Pericardium (tissue), 1 donor: Measurements from ENCODE around the gene ERICH6B.

GRCh38 chr13:43921265-43921685 lies 41.6 kb downstream of the LACC1 start:
- RRBS, result no CpG with 5 or more reads among the region's 1 CpG

DNA sequence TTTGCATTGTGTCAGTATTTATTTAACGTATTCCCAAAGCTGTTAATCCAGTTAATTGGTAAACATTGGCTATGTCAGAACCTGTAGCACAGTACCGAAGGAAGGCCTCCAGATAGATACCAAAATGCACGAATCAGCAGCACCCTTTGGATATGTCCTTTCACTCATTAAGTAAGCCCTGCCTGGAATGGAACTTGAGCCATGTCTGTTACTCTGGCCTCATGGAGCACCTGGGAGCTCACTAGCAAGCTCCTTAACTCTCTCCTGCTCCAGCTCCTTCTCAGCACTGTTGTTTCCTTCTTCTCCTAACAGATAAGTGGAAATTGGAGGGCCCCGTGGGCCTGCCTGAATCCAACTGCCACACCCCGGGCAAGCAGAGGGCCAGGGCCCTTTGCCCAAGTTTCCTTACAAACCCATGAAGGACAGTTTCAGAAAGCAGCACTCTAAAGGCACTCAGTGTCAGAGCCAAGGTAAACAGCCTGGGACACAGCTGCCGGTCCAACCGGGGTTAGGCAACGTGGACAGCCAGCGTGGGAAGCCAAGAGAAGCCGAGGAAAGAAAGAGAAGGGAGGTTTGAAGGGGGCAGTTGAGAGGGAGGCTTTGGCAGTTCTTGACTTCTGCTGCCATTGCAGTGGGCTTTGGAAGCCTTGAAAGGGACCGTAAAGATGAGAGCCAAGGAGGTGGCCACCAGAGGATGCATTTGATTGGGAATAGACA lies 57.7 kb upstream of the SMIM2 start:
- RRBS, result no CpG with 5 or more reads among the region's 11 CpGs

DNA sequence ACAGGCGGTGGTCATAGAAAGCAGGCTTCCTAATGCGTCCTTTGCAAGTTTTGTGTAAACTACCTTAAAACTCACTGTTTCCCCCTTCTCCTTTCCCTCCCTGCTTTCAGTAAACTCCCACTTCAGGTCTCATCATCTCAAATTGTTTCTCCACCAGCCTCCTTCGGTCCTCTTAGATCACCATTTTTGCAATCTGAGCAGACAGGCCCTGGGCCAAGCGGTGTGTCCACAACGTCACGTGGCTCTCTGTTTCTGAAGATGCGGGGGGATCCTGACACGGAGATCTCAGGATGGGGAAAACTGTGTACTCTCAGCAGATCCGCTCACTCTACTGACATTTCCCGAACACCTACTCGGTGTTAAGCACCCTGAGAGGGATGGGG lies 38.7 kb downstream of the SERP2 start:
- RRBS, result no CpG with 5 or more reads among the region's 11 CpGs

DNA sequence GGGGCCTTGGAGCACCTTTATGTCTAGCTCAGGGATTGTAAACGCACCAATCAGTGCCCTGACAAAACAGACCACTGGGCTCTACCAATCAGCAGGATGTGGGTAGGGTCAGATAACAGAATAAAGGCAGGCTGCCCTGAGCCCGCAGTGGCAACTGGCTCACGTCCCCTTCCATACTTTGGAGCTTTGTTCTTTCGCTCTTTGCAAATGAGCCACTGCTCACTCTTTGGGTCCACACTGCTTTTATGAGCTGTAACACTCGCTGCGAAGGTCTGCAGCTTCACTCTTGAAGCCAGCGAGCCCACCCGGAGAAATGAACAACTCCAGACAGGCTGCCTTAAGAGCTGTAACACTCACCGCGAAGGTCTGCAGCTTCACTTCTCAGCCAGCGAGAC lies 40.6 kb downstream of the SERP2 start:
- RRBS, result no CpG with 5 or more reads among the region's 11 CpGs

DNA sequence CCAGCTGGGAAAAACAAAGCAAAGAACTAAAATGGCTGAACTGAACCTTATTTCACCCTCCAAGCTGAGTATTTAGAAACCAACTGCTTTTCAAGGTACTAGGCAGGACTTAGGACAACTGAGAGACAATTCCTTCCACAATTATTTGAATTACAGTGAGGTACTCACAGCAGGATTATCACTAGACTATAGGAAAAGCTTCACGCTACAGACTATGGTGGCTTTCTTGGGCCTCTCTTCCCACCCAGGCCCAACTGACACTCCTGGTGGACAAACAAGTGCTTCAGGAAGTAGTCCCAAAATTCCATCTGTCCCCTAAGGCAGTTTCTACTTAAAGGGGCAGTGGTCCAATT lies 100.4 kb downstream of the SERP2 start:
- RRBS, result no CpG with 5 or more reads among the region's 1 CpG

- RRBS, result no CpG with 5 or more reads among the region's 10 CpGs
These were observed 13.2 kb downstream of the TSC22D1 start for GRCh38 chr13:44562751-44563455.

DNA sequence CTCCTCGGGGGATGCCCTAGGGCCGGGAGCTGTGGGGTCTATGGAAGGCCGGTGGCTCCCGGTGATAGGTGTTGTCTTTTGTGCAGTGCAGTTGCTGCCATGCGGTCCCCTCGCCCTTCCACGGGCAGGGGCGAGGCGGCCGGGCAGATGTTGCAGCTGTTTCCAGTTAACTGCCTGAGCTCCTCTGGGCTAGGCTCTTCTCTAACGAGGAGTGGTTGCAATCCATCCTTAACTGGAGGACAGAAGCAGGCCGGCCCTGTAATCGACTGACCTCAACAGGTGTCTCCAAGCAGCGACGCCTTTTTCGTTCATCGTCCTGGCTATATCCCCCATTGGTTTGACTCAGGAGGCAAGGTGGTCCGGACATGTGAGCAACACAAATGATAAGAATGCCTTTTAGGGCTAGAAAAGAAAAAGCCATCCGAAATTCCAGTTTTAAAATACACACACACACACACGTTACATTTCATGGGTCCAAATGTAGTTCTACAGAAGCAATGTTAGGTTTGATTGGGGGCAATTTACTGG lies 1.9 kb upstream of the TSC22D1 start:
- RRBS, result 2% methylated on average over 9 of the region's 20 CpGs

DNA sequence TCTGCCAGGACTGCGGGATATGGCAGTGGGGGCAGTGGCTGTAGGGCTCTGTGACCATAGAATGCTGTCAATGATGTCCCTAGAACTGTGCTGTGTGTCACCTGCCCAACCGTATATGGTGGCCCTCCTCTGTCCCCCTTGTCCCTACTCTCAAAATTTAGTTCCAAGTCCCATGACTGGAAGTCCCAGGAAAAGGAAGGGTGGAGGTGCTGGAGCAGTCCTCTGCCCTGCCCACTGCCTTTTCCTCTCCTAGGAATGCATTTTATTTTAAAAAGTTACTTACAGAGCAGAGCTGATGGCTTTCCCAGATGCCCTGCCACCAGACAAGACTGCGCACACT lies 116.9 kb upstream of the TSC22D1 start:
- RRBS, result no CpG with 5 or more reads among the region's 3 CpGs

DNA sequence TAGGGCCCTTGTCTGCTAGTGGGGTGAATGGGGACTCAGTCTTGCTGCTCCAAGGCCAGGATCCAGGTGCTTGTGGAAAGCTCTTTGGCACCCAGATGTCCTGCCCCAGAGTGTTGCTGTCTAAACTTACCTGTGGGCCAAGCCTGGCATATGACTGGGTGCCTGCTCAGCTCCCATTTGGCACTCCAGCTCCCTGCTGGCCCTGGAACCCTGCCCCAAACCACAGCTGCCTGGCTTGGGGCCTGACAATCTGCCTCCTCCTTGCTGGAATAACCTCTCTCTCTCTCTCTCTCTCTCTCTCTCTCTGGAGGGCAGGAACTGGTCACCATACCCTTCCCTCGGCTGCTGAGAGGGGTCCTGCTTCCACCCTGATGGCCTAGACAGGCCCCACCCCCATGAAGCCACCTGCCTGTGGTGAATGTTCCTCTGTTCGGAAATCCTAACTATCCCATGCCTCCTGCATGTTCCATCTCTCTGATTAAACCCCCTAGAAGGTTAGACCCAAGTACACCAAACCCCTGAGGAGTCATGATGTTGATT lies 158.3 kb upstream of the TSC22D1 start:
- RRBS, result no CpG with 5 or more reads among the region's 2 CpGs

GRCh38 chr13:44979020-44979341 lies 10.3 kb downstream of the NUFIP1 start:
- RRBS, result no CpG with 5 or more reads among the region's 2 CpGs

- RRBS, result no CpG with 5 or more reads among the region's 10 CpGs
These were observed 9.7 kb downstream of the TPT1 start for GRCh38 chr13:45330907-45331968.

GRCh38 chr13:45493034-45493513 lies 28.3 kb downstream of the COG3 start:
- RRBS, result no CpG with 5 or more reads among the region's 1 CpG

- RRBS, result no CpG with 5 or more reads among the region's 34 CpGs
These were observed at the start of gene ERICH6B for GRCh38 chr13:45615139-45616140. Gene ERICH6B (minus strand): TSS chr13:45615739.

- RRBS, result no CpG with 5 or more reads among the region's 5 CpGs
These were observed 4.0 kb downstream of the SIAH3 start for GRCh38 chr13:45847596-45847995.

GRCh38 chr13:45968607-45969204 lies 83.8 kb downstream of the ZC3H13 start:
- RRBS, result no CpG with 5 or more reads among the region's 15 CpGs

- RRBS, result no CpG with 5 or more reads among the region's 37 CpGs
These were observed 77.1 kb downstream of the ZC3H13 start for GRCh38 chr13:45975305-45976069.

GRCh38 chr13:45985175-45985868 lies 67.2 kb downstream of the ZC3H13 start:
- RRBS, result no CpG with 5 or more reads among the region's 20 CpGs

- RRBS, result no CpG with 5 or more reads among the region's 2 CpGs
These were observed 8.6 kb downstream of the RUBCNL start for GRCh38 chr13:46378431-46378886.

DNA sequence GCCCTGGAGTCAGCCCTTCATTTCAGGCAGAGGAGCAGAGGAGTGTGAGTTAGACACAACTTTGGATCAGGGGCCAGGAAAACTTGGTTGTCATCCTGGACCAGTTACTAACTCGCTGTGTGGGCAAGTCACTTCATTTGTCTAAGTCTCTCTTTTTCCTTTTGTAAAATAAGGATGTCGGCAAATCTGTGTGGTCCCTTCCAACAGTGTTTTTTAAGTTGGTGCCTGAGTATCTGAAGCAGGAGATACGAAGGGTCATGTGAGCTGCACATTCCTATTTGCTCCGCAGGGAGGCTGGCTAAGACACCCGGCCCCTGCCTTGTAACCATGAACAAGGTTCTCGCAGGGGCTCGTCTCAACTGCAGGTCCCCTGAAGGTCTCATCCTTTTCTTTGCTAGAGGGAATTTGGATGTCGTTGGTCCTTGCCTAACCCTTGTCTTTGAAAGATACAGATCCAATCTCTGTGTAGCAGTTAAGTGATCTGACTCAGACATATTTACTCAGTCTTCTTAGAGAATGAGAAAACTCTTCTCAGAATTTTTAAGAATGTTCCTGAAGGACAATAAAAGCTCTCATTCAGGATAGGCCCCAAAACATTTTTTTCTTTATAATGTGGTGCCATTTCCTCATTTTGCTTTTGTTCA lies 64.4 kb downstream of the LRCH1 start:
- RRBS, result no CpG with 5 or more reads among the region's 8 CpGs

GRCh38 chr13:46667184-46667335 lies 114.1 kb downstream of the LRCH1 start:
- RRBS, result no CpG with 5 or more reads among the region's 1 CpG